Spinal cord (tissue), 3 donors: ENCODE measurements around the genes CA6 and CTNNBIP1.

DNA sequence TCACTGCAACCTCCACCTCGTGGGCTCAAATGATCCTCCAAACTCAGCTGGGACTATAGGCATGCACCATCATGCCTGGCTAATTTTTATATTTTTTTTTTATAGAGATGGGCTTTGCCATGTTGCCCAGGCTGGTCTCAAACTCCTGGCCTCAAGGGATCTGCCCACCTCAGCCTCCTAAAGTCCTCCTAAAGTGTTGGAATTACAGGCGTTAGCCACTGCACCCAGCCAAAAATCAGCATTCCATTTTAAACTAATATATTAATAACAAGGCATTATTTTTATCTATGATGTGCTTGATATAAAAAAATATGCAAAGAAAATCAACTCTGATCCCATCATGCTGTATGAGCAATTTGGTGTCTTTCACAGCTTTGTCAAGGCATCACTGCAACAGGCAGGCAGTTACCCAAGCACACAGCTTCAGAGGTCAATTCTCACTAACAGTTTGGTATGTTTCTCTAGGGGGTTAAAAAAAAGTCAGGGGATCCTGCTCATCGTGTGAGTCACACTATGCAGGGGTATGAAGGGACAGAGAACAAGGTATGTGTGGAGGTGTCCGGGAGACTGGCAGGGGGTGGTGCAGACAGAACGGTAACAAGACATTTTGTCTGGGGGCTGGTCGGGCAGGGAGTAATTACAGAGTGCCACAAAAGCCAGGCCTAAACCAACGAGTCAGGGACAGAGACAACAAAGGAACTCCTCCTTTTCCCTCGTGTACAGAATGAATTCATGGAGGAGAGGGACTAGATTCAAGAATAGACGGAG, 9.5 kb downstream of the ENO1 start:
- PRO-cap = no peak
- RAMPAGE, long total RNA = no peak

DNA sequence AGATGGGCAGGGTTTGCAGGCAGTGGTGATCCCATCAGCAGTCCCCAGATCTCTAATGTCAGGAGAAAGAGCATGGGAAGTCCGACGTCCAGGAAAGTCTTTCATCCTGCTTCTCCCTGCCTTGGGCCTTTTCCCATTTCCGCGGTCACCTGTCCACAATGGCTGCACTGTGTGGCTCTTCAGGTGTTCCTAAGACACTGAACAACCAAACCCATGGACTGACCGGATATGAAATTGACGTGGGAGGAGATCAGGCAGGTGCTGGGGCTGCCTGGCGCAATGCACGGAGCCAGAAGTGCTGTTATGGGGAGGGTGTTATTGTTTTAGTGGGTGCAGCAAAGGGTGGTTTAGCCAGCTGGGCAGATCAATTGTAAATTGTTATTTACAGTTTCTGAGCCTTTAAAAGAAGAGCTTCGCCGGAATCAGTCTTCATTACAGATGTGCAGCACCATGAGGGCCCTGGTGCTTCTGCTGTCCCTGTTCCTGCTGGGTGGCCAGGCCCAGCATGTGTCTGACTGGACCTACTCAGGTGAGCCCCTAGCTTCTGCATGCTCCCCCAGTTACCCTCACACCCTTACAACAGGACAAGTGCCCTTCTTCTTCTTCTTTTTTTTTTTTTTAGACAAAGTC, at the start of gene CA6:
CA6 (plus strand) TSS at position 432 of the 630 bp plus-strand sequence.
- PRO-cap = no peak
- RAMPAGE, long total RNA = no peak

DNA sequence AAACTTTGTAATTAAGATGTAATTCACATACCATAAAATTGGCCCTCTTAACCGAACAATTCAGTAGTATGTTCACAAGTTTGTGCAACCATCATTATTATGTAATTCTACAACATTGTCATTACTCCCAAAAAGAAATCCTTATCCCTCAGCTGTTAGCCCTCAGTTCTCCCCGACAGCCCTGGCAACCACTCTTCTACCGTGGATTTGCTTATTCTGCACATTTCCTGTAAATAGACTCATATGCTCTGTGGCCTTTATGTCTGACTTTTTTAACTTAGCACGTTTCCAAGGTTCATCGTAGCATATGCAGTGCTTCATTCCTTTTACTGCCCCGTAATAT, 1.2 kb upstream of the GPR157 start:
- PRO-cap = no peak
- RAMPAGE, long total RNA = no peak

- PRO-cap = no peak
- RAMPAGE, long total RNA = no peak
Measured at GRCh38 chr1:9166354-9166855, 37.5 kb upstream of the GPR157 start.

DNA sequence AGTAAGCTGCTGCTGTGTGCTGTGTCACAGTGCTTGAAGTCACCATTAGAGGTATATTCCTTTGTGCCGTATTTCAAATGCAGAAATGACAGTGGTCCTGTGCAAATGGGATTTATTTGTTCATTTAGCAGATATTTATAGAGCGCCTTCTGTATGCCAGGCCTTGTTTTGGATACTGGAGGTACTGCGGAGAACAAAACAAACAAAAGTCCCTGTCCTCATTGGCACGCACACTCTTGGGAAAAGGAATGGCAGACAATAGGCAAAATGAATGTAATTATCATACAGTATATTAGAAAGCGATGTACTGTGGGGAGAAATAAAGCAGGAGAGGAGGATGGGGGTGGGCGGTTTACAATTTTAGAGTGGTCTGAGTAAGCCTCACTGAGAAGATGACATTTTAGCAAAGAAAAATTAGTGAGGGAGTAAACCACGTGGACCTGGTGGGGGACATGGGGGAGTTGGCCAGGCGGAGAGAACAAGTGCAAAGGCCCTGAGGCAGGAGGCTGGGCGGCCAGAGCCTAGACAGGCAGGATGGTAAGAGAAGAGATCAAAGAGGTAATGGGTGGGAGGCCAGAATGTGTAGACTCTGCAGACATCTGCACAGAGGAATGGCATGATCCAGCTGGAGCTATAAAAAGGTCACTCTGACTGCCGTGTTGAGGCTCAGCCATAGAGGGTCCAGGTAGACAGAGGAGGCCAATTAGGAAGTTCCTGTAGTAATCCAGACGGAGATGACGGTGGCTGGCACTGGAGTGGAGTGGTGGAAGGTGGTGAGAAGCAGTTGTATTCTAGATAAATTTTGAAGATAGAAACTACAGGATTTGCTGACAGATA, 3.4 kb downstream of the H6PD start:
- PRO-cap = no peak
- RAMPAGE, long total RNA = no peak

- PRO-cap = no peak
- RAMPAGE, long total RNA = no peak
Measured at GRCh38 chr1:9263323-9263815, 28.8 kb downstream of the H6PD start.

- PRO-cap = no peak
- RAMPAGE, long total RNA = no peak
Measured at GRCh38 chr1:9270116-9270978, 22.3 kb upstream of the SPSB1 start.

- PRO-cap = no peak
- RAMPAGE, long total RNA = no peak
Measured at GRCh38 chr1:9293139-9294147, 749 bp downstream of the SPSB1 start.

- PRO-cap = no peak
- RAMPAGE, long total RNA = no peak
Measured at GRCh38 chr1:9295727-9296539, 3.2 kb downstream of the SPSB1 start.

- PRO-cap = no peak
- RAMPAGE, long total RNA = no peak
Measured at GRCh38 chr1:9317832-9318478, 25.3 kb downstream of the SPSB1 start.

- PRO-cap = no peak
- RAMPAGE, long total RNA = no peak
Measured at GRCh38 chr1:9322495-9323003, 29.9 kb downstream of the SPSB1 start.

DNA sequence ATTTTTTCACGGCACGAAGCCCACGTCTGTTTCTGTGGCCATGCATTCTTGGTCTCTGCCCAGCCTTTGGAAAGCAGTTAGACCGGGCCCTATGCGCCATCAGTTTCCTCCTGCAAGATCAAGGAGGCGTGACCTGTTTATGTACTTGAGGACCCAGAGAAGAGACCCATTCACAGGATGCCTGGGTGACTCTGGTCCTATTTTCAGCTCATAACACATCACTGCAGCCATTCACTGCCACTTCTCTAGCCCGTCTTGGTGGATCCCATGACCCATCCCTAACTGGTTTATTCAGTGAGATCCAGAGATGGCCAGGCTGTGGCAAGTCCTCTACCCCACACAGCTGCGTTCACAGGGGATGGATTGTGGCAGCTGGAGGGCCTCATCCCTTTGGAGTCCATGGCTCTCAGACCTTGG, 70.4 kb downstream of the SPSB1 start:
- PRO-cap = no peak
- RAMPAGE, long total RNA = no peak

GRCh38 chr1:9557666-9558499, 18.6 kb downstream of the SLC25A33 start:
- PRO-cap = no peak
- RAMPAGE, long total RNA = no peak

GRCh38 chr1:9728993-9729916, 77.7 kb downstream of the PIK3CD start:
- PRO-cap = no peak
- RAMPAGE, long total RNA = no peak

DNA sequence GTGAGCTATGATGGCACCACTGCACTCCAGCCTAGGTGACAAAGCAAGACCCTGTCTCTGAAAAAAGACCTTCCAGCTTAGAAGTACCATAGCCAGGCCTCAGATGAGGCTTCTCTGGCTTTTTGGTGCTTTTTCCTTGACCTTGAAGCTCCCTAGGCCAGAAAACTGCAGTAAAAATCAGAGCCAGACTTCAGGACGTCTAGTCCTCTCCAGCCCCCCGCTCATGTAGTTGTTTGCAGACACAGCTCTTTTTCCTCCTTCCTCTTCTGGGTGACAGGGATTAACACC, 9.7 kb upstream of the CLSTN1 start:
- PRO-cap = no peak
- RAMPAGE, long total RNA = no peak

GRCh38 chr1:9842677-9843382, 19.1 kb upstream of the CLSTN1 start:
- PRO-cap = no peak
- RAMPAGE, long total RNA = no peak

DNA sequence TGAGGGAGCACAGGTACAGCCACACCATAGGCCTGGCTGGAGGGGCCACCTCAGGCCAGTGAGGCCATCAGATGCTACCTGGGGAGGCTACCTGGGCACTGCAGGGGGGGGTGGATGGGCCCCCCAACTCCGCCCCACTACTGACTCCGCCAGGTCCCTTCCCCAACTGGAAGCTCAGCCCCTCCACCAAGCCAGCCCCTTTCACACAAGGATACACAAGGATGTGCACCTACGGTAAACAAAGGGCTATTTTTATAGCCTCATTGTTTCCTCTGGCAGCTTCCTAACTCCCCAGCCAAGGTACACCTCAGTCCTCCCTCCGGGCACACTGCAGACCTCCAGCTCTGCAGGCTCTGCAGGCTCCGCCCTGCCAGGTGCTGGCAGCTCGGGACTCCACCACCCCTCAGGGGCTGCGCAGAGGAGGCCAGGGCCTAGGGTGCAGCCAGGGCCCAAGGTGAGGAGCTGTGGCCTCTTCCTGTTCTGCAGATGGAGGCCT, 19.7 kb upstream of the CLSTN1 start:
- PRO-cap = no peak
- RAMPAGE, long total RNA = no peak

- PRO-cap = bidirectional peak, plus-strand start at chr1:9910528, minus-strand start at chr1:9910248
- RAMPAGE, long total RNA = no peak
Measured at GRCh38 chr1:9909921-9910451, at the start of gene CTNNBIP1. Gene CTNNBIP1 (minus strand): TSS chr1:9910269.

DNA sequence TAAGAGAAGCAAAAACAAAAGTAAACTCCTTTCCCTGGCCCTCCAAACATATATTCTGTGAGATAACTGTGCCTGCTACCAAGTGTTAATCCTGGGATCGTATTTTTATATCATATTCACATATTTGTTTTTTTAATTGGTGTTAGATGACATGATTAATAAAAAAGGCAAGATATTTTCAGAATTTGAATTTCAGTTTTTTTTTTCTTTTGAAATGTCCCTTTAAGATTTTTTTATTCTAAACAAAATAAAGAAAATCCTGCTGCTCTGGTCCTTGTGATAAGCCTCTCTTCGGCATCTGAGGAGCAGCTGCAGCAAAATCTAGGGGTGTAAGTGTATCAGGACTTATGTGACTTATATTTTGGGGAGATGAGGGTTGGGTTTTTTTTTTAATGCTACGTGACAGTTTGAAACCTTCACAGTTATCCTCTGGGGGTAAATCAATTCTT, 29.9 kb upstream of the KIF1B start:
- PRO-cap = no peak
- RAMPAGE, long total RNA = no peak

DNA sequence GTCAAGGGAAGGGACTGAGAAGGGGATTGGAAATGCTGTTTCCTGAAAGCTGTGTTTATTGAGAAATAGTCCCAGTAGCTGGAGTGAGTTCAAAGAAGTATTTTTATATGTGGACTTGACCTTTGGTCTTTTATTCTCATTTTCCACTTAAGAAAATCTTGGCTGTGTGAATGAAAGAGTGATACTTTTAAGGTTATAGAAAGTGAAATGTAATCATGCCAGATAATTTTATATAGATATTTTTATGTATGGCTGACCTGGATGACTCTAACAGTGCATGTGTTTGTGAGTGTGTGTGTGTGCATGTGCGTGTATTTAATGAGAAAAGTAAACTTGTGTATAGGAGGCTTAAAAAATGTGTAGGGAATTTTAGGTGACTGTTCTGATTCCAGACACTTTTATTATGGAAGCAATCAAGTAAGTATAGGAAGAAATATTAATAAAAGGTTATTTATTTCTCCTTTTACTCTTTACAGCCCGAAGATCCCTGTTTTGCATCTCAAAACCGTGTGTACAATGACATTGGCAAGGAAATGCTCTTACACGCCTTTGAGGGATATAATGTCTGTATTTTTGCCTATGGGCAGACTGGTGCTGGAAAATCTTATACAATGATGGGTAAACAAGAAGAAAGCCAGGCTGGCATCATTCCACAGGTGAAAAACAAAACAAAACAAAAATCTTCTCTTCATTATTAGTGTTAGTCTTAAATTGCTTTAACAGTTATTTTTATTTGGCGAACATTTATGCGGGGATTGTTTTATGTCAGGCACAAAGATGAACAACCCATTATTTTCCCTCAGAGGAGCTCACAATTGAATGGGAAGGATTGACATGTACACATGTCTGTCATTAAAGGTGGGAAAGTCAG, 47.9 kb downstream of the KIF1B start:
- PRO-cap = no peak
- RAMPAGE, long total RNA = no peak